ENCODE measurements around a stretch of chr1.

- RRBS = no CpG with 5 or more reads among the region's 21 CpGs
Observed at GRCh38 chr1:65000916-65001600, 34.7 kb upstream of the JAK1 start.

GRCh38 chr1:65114247-65114637 is 33.8 kb upstream of the AK4 start:
- RRBS = no CpG with 5 or more reads among the region's 5 CpGs

GRCh38 chr1:65147262-65147420 is 862 bp upstream of the AK4 start:
- RRBS = no CpG with 5 or more reads among the region's 11 CpGs

GRCh38 chr1:65254744-65255831 is 54.3 kb upstream of the DNAJC6 start:
- RRBS = under 1% methylated on average over 9 of the region's 49 CpGs

DNA sequence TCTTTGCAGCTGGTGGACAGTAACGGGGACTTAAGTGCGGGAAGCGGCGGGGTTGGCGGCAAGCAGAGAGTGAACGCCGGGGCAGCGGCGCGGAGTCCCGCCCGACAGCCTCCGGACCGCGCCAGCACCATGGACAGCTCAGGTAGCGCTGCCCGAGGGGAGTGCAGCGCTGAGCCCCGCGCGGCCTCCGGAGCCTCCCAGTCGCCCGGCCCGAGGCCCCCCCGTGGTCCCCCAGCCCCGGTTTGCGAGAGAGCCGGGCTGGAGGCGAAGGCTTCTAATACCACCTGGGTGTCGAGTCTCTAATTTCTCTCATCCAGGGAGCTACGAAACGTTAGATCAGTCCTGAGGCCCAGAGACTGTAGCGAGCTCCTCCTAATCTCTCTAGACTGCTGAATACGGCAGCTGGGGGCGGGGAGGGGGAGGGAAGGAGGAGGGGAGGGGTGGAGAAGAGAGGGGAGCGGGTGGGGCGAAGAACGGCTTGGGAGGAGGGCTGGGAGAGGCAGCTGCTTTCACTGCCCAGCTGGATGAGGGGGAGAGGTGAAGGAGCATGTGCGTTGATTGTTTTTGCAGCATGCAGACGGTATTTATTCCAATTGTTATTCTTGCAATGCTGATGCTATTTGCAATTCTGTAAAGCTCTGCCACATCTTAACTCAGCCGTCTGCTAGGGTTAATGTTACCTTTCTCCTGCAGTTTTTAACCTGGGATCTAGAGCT is 612 bp downstream of the DNAJC6 start:
- RRBS = 5% methylated on average over 15 of the region's 42 CpGs

GRCh38 chr1:65425244-65426443 is 5.2 kb downstream of the LEPR start:
- RRBS = no CpG with 5 or more reads among the region's 8 CpGs

- RRBS = no CpG with 5 or more reads among the region's 8 CpGs
Observed at GRCh38 chr1:65948666-65949281, 156.1 kb downstream of the PDE4B start.

DNA sequence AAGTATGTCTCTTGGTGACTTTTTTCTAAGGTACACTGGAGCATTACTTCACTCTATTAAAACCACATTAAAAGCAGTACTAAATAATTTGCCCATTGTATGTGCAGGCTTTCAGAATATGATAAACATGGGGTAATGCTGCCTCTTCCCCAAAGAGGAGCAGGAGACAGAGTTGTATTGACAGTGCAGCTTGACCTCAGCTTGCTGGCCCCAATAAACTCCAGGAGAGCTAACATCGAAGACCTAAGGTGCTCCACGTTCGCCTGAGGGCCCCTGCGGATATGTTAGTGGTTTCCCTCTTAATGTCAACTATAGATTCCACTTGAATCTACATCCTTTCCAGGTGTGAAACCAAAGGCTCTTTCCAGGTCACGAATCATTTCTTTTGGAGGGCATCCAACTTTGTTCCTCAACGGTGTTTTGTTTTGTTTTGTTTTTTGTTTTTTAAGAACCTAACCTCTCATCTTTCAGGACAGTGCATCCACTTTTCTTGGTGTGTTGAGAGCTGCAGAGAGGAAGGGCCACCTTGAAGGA is 267.7 kb upstream of the SGIP1 start:
- RRBS = no CpG with 5 or more reads among the region's 6 CpGs

- RRBS = no CpG with 5 or more reads among the region's 7 CpGs
Observed at GRCh38 chr1:66271243-66271788, 262.6 kb upstream of the SGIP1 start.

GRCh38 chr1:66271825-66272575 is 262.0 kb upstream of the SGIP1 start:
- RRBS = no CpG with 5 or more reads among the region's 8 CpGs

DNA sequence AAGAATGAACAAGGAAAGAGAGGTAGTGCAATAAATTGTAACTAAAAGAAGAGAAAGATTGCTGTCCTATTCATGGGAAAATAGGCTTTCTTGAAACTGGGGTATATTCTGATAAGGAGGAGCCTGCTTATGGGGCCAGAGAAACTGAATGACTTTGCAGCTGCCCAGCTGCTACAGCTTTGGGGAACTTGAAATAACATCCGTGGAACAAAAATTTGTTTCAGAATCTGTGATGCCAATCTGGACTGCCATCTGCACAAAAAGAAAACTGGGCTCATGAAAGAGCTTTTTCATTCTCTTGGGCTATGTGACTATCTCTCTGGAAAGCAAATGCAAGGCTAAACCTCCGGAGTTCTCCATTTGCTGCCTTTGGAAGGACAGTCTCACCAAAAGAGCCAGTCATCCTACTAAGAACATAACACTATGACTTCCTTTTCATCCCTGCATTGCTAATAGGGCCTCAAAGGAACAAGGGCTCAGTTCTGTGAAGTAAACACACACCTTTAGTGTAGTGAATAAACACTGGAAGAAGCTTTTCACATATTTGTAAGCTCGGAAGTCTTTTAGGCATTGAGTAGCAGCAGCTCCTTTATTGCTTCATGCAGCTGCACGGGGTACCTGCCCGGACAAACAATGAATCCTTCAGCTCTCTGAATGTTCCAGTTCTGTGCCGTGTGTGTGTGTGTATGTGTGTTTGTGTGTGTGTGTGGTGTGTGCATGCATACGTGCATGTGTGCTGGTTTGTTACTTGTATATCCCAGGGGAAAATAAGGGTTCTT is 255.6 kb upstream of the SGIP1 start:
- RRBS = no CpG with 5 or more reads among the region's 7 CpGs

DNA sequence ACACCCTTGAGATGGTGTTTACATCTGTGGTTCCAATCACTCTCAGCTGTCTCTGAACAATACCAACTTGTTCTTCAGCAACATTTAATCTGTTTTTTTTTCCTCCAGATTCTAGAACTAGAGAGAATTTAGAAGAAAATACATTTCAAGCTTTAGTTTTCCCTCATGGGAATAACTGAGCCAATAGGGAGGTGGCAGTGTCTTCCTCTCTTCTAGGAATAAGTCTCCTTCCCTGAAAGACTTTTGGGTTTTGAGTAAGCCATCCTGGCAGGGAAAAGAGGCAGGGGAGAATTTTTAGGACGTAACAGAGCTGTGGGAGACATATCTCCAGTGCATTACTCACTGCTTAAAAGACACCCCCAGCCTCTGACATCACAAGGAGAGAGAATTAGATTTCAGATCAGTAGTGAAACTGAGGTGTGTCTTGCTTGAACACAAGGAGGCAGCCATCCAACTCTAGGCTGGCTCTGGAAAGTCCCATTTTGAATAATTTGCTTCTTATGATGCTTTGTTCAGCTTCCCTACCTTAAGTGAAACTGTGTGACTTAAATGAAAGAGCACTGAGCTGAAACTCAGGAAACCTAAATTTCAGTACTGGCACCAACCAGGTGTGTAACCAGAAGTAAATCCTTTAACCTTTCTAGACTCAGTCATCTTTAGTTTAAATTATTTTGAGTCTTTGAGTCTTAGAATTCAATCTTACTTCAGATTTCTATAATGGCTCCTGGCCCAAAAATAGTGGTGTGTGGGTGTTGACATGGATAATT is 251.7 kb upstream of the SGIP1 start:
- RRBS = no CpG with 5 or more reads among the region's 1 CpG

GRCh38 chr1:66351292-66352431 is 182.3 kb upstream of the SGIP1 start:
- RRBS = no CpG with 5 or more reads among the region's 6 CpGs

- RRBS = no CpG with 5 or more reads among the region's 2 CpGs
Observed at GRCh38 chr1:66380357-66380765, 153.6 kb upstream of the SGIP1 start.

DNA sequence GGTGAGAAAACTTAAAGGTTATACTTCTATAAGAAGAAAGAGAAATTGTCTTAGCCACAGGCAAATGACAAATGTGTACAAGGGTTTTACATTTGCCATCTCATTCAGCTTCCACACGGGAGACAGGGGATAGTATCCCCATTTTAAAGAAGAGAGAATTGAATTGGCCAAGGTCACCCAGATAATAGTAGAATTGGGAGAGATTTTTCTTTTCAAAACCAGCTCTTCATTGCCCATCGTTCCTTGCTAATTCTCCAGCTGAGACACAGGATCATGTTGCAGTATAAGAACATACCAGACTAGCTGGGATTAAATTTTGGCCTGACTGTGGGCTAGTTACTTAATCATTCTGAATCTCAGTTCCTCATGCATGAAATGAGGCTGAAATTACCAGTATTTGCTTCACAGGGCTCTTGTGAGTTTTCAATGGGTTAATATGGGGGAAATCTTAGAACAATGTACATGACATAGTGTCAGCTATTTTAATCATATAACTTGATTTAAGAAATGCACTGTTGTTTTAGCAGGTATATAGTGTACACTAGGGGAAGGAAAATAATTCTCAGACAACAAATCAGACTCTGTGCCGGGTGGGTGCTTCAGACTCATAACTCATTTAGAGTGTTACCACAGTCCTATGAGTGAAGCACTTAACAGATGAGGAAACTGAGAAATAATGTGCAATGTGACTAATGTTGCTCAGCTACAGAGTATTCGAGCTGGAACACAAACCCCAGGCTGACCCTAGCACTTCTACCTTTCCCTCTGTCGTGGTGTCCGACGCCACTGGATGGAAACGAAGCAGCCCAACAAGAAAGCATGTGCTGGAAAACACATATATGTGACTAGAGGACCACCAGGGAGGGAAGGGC is 137.7 kb upstream of the SGIP1 start:
- RRBS = no CpG with 5 or more reads among the region's 8 CpGs

GRCh38 chr1:66436474-66437076 is 97.4 kb upstream of the SGIP1 start:
- RRBS = no CpG with 5 or more reads among the region's 3 CpGs

DNA sequence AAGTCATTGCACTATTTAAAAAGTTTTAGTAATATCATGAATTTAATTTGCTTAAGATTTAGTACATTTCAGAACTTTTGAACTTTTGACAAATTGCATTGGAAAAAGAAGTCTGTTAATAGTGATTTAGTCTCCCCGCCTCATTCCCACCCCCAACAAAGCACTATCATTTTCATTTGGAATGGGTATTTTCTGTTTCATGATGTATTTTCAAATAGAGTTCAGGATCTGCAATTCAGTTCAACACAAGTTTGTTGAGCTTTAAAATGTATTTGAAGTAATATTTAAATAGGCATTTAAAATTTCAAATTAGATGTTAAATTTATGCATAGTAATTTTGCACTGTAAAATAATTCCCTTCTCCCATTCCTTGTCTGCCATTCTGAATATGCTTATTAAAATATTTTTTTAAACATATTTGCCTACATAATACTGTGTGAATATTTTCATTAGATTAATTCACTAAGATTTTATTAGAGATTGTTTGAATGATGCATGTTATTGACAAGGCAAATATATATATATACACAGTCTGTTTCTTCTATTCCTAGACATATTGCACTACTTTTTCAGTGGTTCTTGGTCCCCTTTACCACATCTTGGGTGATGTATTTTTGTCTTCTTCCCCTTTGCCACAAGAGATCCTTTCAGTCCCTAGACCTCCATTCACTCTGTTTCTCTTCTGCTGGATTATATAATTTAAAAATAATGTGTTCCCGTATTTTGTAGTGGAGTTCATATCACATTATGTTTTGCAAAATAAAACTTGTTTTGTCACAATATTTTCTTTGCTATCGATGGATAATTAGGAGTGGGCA is 62.7 kb downstream of the MIER1 start:
- RRBS = no CpG with 5 or more reads among the region's 3 CpGs

- RRBS = no CpG with 5 or more reads among the region's 1 CpG
Observed at GRCh38 chr1:67137566-67137846, 2.7 kb upstream of the C1orf141 start.

- RRBS = no CpG with 5 or more reads among the region's 4 CpGs
Observed at GRCh38 chr1:67478912-67479520, 48.8 kb upstream of the SERBP1 start.

DNA sequence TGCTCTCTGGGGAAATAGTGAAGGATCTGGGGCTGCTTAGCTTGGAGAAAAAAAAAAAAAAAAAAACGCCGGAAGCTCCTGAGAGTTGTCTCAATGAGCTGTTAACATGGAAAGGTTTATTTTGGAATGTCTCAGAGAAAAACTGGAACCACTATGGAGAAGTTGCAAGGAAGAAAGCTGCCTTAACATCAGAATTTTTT is 49.5 kb upstream of the SERBP1 start:
- RRBS = no CpG with 5 or more reads among the region's 2 CpGs